HCT116 (cell line): ENCODE measurements around the genes NFRKB, ADAMTS8 and NTM.

DNA sequence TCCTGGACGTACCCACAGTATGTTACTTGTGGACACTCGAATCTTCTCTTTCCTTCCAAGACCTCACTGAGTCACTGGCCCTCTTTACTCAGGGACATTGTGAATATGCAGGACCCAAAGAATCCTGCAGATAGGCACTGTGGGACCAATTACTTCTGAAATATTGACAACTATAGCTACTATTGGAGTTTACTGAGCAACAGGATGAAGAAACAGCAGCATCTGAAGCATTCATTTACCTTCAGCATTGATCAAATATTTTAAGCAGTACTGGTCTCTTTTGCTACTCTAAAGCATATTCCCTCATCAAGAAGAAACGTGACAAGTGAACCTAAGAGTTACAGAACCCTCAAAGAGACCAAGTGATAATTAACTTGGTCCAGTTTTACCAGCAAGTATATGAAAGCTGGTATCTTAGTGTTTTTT, 29.8 kb upstream of the ARHGAP32 start:
- RRBS = no CpG with 5 or more reads among the region's 3 CpGs

GRCh38 chr11:129311601-129311994, 64.0 kb upstream of the BARX2 start:
- RRBS = no CpG with 5 or more reads among the region's 8 CpGs

DNA sequence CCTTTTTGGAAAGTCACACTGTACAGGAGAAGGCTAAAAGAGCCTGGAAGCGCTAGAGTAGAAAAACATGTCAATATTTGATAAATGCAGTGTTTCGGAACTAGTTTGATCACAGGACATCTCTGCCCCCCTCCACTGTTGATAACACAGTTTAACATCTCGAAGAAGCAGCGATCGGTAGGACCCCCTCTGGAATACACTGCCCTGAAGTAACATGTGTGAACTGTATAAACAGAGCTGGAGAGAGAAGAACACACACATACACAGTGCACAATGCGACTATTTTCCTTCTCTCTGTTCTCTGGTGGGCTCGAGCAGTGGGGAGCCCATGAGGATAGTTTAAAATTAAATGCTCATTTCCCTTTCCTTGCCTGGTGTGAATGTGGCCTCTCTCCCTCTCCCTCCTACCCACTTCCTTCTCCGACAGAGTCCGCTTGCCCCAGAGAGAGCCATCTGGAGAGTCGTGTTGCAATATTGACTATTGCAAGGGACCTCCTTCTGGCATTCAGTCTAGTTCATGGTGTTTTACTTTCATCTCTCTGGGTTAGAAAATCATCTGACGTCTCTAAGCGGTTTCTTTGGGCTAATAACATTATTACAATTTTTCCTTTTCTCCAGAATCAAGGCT, 51.7 kb upstream of the BARX2 start:
- RRBS = no CpG with 5 or more reads among the region's 12 CpGs

- RRBS = no CpG with 5 or more reads among the region's 3 CpGs
Measured at GRCh38 chr11:129369537-129370018, 6.1 kb upstream of the BARX2 start.

- RRBS = no CpG with 5 or more reads among the region's 50 CpGs
Measured at GRCh38 chr11:129750473-129751262, 65.0 kb upstream of the TMEM45B start.

GRCh38 chr11:129895228-129896438, at the start of gene NFRKB:
Gene NFRKB, minus strand, starts transcription at chr11:129895578.
- RRBS = 14% methylated on average over 1 of the region's 83 CpGs

GRCh38 chr11:130061938-130062359, 7.7 kb upstream of the APLP2 start:
- RRBS = no CpG with 5 or more reads among the region's 6 CpGs

DNA sequence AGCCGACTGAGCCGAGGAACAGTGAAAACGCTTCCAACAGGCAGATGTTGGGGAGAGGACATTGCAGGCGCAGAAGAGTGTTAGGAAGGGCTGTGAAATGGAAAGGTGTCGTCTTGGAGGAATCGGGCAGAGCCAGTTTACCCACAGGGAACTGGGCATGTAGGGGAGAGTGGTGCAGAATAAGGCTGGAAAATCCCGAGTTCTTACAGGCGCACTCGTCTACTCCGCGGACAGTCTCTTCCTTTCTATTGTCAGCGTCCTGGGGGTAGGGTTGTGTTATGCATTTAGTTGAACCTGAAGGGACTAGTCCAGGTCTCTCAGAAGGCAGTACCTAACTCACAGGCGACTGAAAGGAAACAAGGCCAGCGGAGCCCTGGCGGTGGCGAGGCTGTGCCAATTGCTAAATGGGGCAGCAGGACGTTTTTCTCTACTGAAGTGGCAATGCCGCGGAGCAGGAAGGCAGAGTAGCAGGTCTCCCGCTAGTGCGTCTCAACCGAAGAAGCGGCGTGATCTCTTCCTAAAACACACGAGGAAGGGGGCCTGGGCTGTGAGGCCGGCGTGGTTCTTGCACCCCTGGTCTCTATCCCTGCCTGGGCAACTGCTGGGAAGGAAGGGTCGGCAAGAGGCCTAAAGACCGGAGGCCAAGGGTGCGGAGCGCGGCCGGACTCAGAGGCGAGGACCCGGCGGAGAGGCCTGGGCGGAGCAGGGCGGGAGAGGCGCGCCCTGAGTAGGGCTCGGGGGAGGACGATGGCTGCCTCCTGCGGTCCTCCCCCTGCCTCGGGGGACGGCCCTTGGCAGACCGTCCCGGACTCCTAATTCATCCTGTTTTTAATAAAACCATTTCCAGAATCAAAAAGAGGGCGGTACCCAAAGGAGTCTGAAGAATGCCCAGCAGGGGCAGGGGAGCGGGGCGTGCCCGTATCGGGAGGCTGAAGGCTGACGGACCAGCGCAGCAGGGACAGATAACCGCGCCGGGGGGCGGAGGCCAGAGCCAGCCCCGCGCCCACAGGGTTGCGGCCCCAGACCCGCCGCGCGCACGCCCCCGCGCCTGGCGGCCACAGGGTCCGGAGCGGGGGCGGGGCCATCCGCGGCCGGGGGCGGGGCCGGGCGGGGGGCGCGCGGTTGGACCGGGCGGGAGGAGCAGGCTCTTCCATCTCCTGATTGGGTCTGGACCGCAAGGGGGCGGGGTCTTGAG, 700 bp upstream of the APLP2 start:
- RRBS = 6% methylated on average over 18 of the region's 85 CpGs

DNA sequence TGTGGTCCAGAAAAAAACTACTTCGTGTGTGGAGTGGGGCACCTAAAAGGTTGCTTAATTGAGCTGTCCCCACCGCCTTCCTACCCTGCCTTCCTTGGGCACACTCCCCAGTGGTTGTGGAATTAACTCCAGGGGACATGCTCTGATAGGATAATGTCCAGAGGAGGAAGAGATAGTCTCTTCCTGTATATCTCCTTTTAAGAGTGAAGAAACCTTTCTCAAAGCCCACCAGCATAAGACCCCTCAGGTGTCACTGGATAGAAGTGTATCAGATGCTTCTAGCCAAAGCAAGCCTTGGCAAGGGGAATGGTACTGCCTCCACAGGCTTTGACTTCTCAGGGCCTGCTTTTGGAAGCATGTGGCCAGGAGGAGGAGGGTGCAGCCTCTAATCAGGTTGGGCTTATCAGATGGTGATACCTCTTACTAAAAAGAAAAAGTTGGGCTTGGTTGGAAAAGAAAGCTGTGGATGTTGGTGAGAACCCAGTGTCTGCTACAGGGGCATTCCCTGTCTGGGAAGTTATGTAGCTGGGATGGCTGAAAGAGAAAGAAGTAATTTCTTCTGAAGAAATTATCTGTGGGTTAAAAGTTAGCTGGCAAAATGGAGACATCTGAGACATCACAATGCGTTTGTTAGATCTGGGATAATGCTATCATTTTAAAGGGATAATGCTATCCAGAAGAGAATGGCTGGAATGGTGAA, 7.0 kb downstream of the APLP2 start:
- RRBS = no CpG with 5 or more reads among the region's 3 CpGs

DNA sequence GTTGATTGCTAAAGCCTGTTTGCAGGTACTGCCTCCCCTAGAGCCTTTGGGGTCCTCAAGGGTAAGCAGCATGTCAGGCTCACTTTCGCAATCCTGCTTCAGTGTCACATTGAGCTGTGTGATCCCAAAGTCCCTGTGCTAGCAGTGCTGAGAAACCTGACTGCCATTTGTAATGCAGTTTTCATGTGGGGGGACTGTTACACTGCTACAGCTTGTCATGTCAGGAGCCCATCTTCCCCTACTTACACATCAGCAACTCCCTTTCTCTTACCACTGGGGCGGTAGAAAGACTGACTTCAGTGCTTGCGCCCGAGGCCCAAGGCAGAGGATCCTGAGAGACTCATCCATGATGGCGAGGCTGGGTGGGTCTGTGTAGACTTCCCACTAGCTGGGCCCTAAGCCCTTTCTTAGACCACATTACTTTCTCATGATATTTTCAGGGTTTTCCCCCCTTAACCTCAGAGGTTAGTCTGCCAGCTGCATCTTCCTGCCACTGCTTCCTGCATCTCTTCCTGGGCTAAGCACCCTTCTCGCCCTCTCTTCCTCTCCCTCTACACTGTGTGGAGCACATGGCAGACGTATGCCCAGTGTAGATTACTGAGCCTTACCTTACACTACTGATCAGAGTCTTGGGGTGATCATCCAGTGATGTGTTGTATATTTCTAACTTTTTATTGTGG, 40.7 kb upstream of the ST14 start:
- RRBS = no CpG with 5 or more reads among the region's 7 CpGs

DNA sequence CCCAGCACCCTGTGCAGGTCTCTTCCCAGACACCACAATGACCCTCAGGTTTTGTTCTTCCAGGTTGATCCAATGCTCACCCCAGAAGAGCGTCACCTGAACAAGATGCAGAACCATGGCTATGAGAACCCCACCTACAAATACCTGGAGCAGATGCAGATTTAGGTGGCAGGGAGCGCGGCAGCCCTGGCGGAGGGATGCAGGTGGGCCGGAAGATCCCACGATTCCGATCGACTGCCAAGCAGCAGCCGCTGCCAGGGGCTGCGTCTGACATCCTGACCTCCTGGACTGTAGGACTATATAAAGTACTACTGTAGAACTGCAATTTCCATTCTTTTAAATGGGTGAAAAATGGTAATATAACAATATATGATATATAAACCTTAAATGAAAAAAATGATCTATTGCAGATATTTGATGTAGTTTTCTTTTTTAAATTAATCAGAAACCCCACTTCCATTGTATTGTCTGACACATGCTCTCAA, 16.3 kb upstream of the ST14 start:
- RRBS = no CpG with 5 or more reads among the region's 10 CpGs

GRCh38 chr11:130159894-130160762, 546 bp downstream of the ST14 start:
- RRBS = 2% methylated on average over 22 of the region's 68 CpGs

DNA sequence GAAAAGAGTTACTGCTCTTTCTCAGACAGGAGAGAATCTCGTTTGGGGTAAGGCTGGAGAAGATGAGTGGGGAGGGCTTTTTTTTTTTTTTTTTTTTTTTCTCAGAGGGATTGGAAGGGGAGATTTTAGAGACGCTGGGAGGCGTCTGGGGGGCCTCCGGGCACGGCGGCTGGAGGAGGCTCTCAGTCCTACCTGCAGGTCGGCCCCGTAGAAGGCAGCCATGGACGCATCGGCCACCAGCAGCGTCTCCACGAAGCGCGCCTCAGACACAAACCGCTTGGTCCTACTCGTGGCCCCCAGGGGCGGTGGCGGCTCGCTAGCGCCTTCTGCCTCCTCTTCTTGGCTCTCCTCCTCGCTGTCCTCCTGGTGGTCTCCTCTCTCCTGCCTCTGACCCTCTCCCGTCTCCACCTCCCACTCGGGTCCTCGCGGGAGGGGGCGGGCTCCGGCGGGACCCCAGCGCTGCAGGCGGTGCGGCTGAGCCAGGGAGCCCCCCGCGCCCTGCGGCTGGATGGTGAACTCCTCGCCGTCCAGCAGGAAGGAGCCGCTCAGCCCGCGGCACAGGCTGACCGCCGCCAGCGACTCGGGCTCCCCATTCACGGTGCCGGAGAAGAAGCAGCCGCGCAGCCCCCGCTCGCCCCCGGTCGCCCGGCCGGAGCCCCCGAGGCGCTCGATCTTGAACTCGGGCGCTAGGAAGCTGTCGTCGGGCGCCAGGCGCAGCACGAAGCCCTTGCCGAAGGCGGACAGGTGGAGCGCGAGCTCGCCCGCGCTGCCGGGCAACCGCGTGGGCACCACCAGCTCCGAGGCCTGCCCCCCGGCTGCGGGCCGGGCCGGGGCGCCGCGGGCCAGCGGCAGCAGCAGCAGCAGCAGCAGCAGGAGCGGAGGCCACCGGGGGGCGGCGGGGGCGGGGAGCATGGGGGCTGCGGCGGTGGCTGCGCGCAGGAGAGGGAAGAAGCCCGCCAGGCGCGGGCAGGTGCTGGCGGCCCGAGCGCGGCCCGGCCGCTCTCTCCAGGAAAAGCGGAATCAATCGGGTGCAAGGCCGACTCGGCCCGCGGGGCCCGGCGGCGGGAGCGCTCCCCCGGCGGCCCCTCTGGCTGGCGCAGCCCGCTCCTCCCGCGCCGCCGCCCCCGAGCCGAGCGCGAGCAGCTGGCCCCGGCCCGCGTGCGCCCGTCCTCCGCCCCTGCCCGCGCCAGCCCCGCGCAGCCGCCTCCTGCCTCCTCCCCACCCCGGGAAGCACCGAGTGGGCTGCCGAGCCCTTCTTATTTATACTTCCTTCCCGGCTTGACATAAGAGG, at the start of gene ADAMTS8:
TSS of gene ADAMTS8 (minus strand) at position 1,235 of the 1,291 bp plus-strand sequence.
- RRBS = 89% methylated on average over 24 of the region's 137 CpGs

- RRBS = no CpG with 5 or more reads among the region's 4 CpGs
Measured at GRCh38 chr11:130773391-130773833, 142.9 kb downstream of the SNX19 start.

DNA sequence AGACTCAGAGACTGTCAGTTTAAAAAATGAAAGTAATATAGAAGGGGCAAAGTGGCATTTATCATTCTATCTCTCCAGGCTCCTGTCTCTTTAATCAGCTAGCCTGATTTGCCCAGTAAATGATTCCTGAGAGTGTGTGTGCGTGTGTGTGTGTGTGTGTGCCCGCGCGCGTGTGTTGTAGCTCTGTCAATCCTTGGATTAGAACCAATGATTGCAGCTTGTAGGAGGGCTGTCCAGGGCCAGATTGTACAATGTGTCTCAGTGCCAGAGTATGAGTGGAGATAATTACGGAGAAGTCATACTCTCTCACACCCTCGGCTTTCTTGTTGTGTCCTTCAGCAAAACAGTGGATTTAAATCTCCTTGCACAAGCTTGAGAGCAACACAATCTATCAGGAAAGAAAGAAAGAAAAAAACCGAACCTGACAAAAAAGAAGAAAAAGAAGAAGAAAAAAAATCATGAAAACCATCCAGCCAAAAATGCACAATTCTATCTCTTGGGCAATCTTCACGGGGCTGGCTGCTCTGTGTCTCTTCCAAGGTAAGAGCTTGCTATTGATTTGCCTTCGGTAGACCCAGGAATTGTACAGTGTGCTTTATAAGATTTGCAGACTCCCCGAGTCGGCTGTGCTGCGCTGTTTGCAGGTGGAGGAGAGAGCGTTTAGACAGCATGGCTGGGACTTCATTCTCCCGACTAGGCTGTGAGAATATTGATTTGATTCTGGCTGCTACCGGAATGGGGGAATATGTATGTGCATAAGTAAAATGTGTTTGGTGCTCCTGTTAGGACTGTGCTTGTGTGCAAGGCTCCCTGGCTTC, at the start of gene NTM:
TSS of gene NTM (plus strand) at position 267 of the 818 bp plus-strand sequence.
- RRBS = no CpG with 5 or more reads among the region's 16 CpGs

DNA sequence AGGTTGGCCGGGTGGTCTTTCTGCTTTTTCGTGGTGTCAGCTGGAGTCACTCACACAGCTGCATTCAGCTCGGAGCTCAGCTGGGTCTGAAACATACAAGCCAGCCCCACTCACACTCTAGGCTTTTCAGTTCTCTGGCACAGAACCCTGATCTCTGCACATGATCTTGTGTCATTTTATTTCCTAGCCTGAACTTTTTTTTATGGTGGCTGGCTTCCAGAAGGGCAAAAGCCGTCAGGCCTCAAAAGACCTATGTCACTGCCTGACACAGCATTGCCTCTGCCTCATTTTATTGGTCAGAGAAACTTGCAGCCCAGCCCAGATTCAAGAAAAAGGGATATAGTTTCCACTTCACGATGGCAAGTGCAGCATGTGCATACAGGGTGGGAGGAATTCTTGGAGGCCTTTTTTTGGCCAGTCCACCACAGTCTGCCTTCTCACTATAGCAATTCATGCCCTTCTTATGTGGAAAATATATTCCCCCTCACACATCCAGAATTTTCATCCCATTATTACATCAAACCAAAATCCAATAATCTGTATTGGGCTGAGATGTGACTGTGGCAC, 117.9 kb downstream of the NTM start:
- RRBS = no CpG with 5 or more reads among the region's 5 CpGs

GRCh38 chr11:132632697-132633306, 899.5 kb downstream of the OPCML start:
- RRBS = no CpG with 5 or more reads among the region's 12 CpGs

GRCh38 chr11:133082579-133083661, 449.4 kb downstream of the OPCML start:
- RRBS = 91% methylated on average over 24 of the region's 104 CpGs

DNA sequence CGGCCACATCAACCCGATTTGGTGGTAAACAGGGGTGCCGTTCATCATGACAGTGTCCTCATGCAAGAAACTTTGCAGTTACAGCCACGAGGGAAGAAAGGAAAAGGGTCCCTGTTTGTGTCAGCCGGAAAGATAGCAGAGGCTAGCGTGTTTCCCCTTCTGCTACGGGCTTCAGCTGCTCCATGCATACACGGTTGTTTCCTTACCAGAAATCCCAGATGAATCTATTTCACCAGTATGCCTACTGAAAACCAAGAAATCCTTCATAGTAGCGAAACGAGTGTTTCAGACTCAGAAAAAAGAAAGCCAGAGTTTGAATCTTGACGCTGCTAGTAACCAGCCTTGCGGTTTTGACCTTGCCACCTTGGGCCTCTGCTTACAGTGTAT, 369.7 kb downstream of the OPCML start:
- RRBS = no CpG with 5 or more reads among the region's 12 CpGs

DNA sequence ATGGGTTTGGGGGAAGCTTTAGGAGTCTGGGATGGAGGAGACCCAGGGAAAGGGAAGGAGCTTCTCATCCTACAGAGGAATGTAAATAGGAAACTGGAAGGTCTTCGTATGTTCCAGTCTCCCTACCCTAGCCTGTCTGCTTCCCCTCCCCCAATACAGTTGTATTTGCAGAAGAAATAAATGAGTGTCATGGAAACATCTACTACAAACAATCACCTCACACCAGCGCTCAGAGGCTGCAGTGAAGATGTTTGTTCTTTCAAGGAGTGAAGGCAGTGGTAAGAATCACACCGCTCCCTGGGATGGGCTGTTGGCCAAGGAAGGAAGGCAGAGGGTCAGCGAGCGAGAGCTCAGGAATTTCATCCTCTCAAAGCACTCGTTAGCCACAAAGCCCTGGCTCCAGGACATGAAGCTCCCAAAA, 1.1 kb upstream of the IGSF9B start:
- RRBS = no CpG with 5 or more reads among the region's 6 CpGs